HEK293 (cell line): Measurements from ENCODE around the gene FAHD2B.

DNA sequence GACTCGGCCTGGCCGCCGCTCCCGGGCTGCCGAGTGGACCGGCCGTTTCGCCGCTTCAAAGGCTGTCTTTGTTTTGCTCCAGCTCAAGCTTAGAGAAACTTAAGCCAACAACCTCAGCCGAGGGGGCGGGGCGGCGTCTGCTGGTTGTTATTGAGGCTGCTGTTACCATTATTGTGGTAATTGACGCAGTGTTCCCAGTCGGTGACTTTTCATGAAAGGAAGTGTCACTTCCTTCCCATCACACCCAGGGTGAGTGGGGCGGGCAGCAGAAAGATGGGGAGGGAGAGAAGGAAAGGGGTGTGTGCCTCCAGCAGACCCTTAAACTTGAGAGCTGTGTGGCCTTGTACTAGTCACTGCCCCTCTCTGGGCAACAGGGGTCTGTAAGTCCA lies 2.1 kb downstream of the ARID5A start:
- PRO-cap, result no peak
- RRBS, 2 experiments, result no CpG with 5 or more reads among the region's 16 CpGs

DNA sequence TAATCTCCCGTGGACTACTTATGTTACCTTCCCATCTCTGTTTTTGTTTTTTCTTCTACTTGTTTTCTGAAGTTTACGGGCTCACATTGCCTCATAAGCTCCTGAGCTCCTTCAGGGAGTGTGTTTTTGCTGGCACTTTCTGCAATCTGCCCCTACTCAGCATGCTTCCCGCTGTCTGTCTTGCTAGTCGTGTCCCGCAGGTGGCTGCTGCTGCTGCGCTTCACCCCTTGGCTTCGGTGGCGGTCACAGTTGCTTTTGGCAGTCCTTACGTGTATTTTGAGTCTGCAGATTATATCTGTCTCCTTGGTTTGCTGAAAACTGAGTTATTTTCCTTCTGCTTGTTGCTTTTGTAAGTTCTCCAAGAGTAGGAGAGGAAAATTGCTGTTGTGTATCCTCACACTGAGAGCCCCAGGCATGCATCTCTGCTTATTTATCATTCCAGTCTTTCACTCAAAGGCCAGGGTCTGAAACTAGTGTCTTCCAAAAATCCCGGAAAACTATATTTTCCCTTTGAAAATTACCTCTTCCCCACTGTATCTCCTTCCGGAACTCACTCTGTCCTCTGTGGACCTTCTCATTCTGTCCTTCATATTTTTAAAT lies 37.4 kb downstream of the FER1L5 start:
- PRO-cap, result no peak
- RRBS, 2 experiments, result 74% methylated on average over 1 of the region's 11 CpGs; no CpG with 5 or more reads in 1 of the 2 experiments

GRCh38 chr2:96714144-96714968 lies 25.5 kb downstream of the LMAN2L start:
- PRO-cap, result no peak
- RRBS, 2 experiments, result no CpG with 5 or more reads among the region's 6 CpGs

DNA sequence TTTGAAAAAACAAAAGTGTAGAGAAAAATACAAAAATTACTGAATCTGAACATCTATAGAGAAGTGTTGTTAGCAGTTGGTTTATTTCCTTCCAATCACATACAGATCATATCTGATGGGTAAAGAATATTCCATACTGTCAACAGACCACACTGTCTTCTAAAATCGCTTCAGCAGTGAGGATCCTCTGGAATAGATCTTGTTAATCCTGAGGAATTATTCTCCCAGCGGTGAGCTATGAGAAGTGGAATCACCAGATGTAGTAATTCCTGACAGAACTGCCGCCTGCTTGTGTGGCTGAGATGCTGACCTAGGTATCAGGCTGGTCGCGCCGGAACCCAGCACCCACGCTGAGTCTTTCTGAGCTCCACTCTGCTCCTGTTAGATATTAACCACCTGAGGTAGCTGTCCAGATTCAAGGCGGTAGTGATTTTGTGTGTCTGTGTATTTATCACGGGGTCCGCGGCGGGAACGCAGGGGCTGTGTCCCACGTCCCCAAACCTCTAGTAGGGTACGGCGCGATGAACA lies 838 bp upstream of the CNNM3 start:
- PRO-cap, result no peak
- RRBS, 2 experiments, result no CpG with 5 or more reads among the region's 17 CpGs

DNA sequence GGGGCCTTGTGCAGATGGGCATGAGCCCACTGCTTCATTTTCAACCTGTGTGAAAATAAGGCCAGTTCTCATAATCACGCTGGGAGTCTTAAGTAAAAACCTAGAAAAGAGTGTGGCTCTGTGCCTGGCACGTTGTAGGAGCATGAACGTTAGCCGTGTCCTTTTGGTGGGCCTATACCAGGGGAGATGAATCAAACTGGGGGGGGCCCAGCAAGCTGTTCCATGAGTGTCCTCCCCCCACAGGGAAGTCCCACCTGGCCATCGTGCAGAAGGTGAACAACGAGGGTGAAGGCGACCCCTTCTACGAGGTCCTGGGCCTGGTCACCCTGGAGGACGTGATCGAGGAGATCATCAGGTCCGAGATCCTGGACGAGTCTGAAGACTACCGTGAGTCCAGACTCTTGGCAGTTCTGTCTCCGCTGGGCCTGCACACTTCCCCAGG lies 8.8 kb downstream of the CNNM3 start:
- PRO-cap, result no peak
- RRBS, 2 experiments, result no CpG with 5 or more reads among the region's 14 CpGs

GRCh38 chr2:96873972-96875224 lies 4.5 kb upstream of the SEMA4C start:
- PRO-cap, result no peak
- RRBS, 2 experiments, result no CpG with 5 or more reads among the region's 28 CpGs

GRCh38 chr2:96884193-96884704 lies 14.4 kb upstream of the SEMA4C start:
- PRO-cap, result no peak
- RRBS, 2 experiments, result no CpG with 5 or more reads among the region's 12 CpGs

- PRO-cap, result unidirectional peak, minus-strand start at chr2:96977900
- RRBS, 2 experiments, result no CpG with 5 or more reads among the region's 18 CpGs
Measured at GRCh38 chr2:96977540-96978375, 8.6 kb downstream of the FAM178B start.

DNA sequence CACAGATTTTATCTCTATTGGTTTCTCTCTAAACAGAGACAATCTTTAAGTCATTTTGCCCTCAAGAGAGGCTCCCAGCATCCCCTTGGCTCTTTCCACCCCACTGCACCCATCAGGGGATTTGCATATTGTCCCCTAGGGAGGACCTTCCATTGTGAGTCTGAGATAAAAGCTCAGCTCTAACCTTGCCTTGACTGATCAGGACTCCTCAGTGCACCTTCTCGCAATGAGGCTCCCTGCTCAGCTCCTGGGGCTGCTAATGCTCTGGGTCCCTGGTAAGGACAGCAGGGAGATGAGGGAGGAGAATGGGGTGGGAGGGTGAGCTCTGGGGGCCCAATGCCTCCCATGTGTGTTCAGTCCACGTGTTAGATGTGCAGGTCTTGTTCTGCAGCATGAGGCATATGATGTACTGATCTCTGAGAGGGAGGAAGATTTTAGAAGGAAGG lies 48.7 kb downstream of the FAHD2B start:
- PRO-cap, result no peak
- RRBS, 2 experiments, result no CpG with 5 or more reads among the region's 2 CpGs

GRCh38 chr2:97050014-97050393 lies 44.7 kb downstream of the FAHD2B start:
- PRO-cap, result no peak
- RRBS, 2 experiments, result no CpG with 5 or more reads among the region's 2 CpGs

DNA sequence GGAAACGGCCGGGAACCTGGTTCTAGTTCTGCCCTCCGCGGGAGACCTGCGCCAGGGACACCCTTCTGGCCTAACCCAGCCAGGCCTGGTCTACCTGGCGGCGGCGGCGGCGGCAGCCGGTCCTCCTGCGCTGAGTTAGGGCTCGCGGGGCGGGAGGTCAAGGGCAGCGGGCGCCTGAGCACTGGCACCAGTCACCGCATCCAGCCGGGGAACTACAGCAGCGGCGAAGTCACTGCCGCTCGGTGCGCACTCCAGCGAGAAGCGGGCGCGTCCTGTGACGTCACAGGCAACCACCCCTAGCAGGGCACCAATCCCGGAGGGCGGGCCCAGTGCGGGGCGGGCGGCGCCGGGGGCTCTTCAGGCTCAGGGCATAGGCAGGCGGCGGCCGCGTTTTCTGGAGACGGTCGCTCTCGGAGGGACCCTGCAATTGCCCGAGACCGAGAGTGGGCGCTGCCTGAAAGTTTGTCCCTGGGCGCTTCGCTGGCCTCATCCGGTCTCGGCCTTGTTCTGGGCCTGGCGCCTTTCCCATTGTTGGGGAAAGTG lies at the start of gene FAHD2B:
TSS of gene FAHD2B (minus strand) at position 276 of the 543 bp plus-strand sequence.
- PRO-cap, result bidirectional peak, plus-strand start at position 360 of the sequence, minus-strand start at position 276 of the sequence
- RRBS, 2 experiments, result no CpG with 5 or more reads among the region's 51 CpGs

DNA sequence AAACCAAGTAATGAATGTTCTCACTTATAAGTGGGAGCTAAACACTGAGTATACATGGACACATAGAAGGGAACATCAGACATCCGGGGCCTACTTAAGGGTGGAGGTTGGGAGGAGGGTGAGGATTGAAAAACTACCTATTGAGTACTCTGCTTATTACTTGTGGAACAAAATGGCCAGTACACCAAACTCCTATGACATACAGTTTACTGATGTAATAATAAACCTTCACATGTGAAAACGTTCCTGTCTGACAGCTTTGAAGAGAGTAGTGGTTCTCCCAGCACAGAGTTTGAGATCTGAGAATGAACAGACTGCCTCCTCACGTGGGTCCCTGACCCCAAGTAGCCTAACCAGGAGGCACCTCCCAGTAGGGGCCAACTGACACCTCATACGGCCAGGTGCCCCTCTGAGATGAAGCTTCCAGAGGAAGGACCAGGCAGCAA lies 8.6 kb upstream of the FAHD2B start:
- PRO-cap, result unidirectional peak, plus-strand start at position 238 of the sequence
- RRBS, 2 experiments, result no CpG with 5 or more reads among the region's 4 CpGs

- PRO-cap, result no peak
- RRBS, 2 experiments, result no CpG with 5 or more reads among the region's 9 CpGs
Measured at GRCh38 chr2:97189031-97189543, 76.1 kb downstream of the ANKRD36 start.

GRCh38 chr2:97190767-97191376 lies 77.9 kb downstream of the ANKRD36 start:
- PRO-cap, result no peak
- RRBS, 2 experiments, result no CpG with 5 or more reads among the region's 4 CpGs

- PRO-cap, result no peak
- RRBS, 2 experiments, result no CpG with 5 or more reads among the region's 7 CpGs
Measured at GRCh38 chr2:97200141-97200695, 87.3 kb downstream of the ANKRD36 start.

DNA sequence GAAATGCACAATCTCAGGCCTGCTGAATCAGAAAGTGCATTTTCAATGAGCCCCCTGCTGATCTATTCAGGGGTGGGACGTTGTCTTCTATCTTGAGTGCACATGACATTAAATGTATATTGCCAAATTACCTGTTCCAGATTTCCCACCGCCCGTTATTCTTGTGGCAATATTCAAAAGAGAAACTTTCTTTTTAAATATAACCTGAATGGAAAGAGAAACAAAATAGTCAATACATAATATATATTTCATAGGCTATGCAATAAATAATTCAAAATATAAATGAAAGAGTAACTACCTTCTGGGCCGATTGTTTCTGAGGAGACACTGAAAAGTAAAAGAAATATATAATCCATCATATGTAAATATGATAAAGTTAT lies 51.6 kb downstream of the ANKRD36B start:
- PRO-cap, result no peak
- RRBS, 2 experiments, result no CpG with 5 or more reads among the region's 4 CpGs

DNA sequence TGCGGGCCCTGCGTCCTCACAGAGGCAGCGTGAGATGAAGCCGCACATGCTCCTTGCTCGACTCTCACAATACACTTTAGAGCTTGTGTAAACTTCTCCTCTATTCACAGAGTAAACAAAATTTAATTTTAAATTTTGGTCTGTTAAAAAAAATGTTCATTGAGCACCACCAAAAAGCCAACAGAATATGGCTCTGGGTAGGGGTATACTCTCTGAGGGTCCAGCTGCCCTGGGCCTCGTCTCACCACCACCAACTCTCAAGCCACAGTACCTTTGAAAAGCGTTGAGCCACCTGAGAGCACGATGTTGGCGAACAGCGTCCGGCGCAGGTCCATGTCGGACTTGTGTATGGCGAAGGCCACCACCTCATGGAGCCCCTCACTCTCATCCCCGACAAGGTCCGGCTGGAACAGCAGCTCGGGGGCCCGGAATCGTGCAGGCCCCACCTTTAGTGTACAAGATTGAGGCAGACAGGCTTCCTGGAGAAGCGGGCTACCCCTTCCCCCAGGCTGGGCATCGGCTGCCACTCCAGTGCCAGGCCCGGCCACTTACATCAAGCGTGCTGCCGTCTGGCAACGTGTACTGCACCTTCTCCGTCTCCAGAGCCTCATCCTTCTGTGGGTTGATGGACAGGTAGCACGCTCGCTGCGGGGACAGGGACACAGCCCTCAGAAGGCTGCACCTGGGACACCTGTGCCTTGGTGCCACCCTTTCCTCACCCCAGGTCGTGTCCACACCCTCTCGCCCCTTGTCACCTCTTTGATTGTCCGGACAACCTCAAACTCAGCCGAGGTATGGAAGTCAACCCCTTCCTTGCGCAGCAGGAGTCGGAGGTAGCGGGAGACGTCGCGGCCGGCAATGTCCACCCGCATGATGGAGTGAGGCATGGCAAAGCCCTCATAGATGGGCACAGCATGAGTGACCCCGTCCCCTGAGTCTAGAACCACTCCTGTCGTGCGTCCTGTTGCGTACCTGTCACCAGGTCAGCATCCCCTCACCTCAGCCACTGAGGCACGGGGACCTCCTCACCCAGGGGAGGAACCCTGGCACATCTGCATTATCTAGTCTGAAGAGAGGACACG lies 5.8 kb downstream of the ACTR1B start:
- PRO-cap, result no peak
- RRBS, 2 experiments, result 85 to 92% methylated on average over 6 to 12 of the region's 47 CpGs

DNA sequence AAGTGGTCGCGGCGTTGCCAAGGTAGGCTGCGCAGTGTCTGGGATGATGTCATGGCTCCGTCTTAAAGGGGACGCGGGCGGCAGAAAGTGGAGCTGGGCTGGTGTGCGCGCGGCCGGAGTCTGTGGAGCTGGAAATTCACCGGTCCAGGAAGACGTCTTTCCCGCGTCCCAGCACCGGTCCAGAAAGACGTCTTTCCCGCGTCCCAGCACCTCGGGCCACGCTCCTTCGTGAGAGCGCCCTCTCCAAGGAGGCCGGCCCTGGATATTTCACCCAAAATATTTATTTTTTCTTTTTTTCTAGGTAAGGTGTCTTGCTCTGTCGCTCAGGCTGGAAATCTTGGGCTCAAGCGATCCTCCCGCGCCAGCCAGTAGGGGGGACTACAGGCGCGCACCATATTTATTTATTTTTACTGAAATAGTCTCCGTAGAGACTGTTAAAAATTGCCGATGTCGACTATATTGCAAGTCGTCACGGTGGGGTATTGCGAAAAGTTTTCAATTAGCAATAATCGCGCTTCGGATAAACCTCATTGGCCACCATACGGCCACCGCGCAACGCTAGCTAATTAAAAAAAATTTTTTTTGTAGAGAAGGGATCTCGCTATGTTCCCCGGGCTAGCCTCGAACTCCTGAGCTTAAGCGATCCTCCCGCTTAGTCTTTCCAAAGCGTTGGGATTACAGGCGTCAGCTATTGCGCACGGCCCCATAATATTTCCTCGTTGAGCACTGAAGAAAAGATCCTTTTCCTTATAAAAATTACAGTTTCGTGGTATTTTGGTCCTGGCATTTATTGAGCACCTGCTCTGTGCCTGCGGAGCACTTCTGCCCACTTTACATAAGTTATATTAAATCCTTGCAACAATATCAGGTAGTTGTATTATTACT lies 570 bp upstream of the ACTR1B start:
- PRO-cap, result bidirectional peak, plus-strand start at position 123 of the sequence, minus-strand start outside the sequence; bidirectional peak, plus-strand start at position 658 of the sequence, minus-strand start at position 345 of the sequence
- RRBS, 2 experiments, result under 1 to 2% methylated on average over 4 to 7 of the region's 56 CpGs

- PRO-cap, result no peak
- RRBS, 2 experiments, result no CpG with 5 or more reads among the region's 7 CpGs
Measured at GRCh38 chr2:97745553-97745909, 32.2 kb downstream of the ZAP70 start.

DNA sequence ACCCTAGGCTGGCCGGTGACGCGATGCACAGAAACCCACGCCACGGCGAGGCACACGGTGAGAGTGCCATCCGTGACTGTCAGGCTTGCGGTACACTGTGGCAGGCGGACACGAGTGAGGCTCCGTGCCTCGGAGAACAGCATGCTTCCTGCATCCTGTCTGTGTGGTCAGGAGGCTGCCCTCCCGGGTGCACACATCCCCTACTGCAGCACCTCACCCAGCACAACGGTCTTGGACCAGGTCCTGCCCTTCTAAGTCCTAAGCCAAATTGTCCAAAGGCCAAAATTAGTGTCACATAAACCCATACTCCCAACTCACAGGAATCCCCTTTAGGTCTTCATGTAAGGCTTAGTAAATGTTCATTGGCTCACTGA lies 48.0 kb downstream of the ZAP70 start:
- PRO-cap, result no peak
- RRBS, 2 experiments, result no CpG with 5 or more reads among the region's 15 CpGs